Vagina (tissue), 1 donor: ENCODE data around the genes STK32A, HTR4, ADRB2, ABLIM3 and GRPEL2.

DNA sequence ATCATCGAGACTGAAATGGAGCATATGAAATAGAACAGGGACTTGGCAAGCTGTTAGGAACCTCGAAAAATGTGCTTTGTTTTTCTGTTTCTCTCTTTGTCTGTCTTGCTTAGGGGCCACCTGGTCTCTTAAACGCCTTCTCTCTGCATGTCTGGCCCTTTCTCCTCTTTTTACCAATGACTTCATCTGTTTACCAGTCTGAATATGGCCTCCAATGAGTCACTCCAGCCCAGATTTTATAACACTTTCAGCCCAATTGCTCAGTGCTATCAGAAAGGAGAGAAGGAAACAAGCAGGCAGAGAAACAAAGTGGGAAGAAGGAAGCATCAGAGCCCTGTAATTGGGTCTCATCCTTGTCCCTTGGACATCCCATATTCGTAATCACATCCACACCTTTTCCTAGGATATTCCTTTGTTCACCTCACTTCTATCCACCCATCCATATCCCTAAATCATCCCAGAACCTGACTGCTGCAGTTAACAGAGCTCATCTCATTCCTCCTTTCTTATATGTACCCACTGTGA is 151.7 kb upstream of the GPR151 start:
- PRO-cap: bidirectional peak, plus-strand start at position 266 of the sequence, minus-strand start at position 178 of the sequence
- RAMPAGE, long total RNA: no peak

DNA sequence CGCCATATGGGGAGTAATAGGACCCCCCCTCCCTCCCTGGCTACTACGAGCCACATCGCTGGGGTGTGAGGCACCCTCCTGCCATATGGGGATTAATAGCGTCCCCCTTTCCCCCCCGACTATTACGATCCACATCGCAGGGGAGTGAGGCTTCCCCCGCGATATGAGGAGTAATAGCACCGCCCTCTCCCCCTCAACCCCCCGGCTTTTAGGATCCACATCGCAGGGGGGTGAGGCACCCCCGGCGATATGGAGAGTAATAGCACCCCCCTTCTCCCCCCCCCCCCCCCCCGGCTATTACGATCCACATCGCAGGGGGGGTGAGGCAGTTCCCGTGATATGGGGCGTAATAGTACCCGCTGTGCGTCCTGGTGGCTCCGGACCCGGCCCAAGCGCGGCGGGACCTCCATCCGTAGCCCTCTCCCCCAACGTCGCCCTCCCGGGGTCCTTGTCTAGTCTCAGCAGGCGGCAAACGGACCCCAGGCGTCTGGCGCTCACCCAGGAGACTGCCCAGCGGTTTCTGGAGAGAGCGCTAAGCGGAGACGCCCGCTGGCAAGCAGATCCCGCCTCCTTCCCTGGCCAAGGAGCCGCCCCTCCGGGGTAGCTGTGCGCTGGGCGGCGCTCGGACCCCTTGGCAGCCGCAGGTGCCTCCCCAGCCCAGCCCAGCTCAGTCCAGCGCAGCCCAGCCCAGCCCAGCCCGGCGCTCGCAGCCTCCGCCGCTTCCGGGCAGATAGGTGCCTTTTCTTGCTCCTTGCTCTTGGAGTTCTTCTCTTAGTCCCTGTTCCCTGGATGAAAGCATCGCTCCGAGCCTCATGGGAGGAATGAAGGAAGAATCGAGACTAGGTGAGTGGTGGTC is at the start of gene STK32A:
TSS of gene STK32A (plus strand) at position 670 of the 856 bp plus-strand sequence.
- PRO-cap: bidirectional peak, plus-strand start at position 670 of the sequence, minus-strand start at position 574 of the sequence
- RAMPAGE, long total RNA: start-site peak on the plus strand centred at position 661 of the sequence, 127 bp wide, 17 reads

GRCh38 chr5:147235213-147235478 is 320 bp downstream of the STK32A start:
- PRO-cap: no peak
- RAMPAGE, long total RNA: no peak

GRCh38 chr5:147424498-147425202 is 85.2 kb downstream of the DPYSL3 start:
- PRO-cap: no peak
- RAMPAGE, long total RNA: no peak

DNA sequence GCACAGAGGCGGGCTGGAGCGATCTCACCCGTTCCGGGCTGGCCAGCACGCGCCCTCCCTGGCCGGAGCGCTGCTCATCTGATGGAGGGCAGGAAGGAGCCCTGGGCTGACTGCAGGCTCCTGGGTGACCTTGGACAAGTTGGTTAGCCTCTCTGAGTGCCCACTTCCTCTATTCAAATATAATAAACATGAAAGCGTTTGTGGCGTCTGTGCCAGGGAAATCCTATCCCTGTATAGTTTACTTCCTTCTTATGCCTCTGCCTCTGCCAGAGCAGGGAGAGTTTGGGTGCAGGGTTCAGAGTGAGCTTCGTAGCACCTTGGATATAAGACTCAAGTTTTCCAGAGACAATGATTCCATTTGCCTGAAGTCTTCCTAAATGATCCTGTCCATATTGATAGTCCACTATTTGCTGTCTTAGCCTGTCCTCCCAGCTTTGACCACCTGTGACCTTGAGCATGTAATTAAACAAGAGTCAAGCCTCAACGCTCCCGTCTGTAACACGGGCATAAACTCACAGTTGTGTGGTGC is at the start of gene HTR4:
TSS of gene HTR4 (minus strand) at position 80 of the 529 bp plus-strand sequence.
- PRO-cap: no peak
- RAMPAGE, long total RNA: no peak

- PRO-cap: bidirectional peak, plus-strand start at chr5:148826632, minus-strand start at chr5:148826444
- RAMPAGE, long total RNA: start-site peak on the minus strand at chr5:148826408-148826466, 7 reads; start-site peak on the plus strand at chr5:148826609-148826633, 365 reads
Measured at GRCh38 chr5:148825966-148826887, at the start of gene ADRB2. TSS of gene ADRB2 (plus strand) at chr5:148826611.

- PRO-cap: no peak
- RAMPAGE, long total RNA: no peak
Measured at GRCh38 chr5:148843681-148844357, 17.4 kb downstream of the ADRB2 start.

- PRO-cap: no peak
- RAMPAGE, long total RNA: no peak
Measured at GRCh38 chr5:149062244-149062962, 459 bp downstream of the SH3TC2 start.

GRCh38 chr5:149141284-149141997 is at the start of gene ABLIM3:
TSS of gene ABLIM3 (plus strand) at chr5:149141493.
- PRO-cap: unidirectional peak, plus-strand start at chr5:149141493; unidirectional peak, plus-strand start at chr5:149141762
- RAMPAGE, long total RNA: start-site peak on the plus strand at chr5:149141487-149141517, 814 reads; start-site peak on the plus strand at chr5:149141726-149141804, 309 reads

DNA sequence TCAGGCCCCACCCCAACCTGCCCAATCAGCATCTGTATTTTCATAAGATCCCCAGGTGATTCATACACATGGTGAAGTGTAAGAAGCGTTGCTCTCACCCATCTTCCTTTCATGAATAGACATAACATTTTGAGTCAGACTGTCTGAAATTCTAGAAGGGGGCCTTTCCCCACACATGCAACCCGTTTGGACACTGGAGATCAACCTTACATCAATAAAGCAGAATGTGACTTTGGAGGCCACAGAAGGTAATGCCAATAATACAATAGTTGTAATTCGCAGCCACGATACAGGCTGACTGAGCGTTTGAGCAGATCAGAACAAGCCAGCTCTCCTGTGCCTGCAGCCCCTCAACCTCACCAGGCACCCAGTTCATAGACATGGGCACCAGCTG is 9.2 kb upstream of the AFAP1L1 start:
- PRO-cap: no peak
- RAMPAGE, long total RNA: no peak

GRCh38 chr5:149345107-149345776 is at the start of gene GRPEL2:
TSS of gene GRPEL2 (plus strand) at chr5:149345499.
- PRO-cap: bidirectional peak, plus-strand start at chr5:149345524, minus-strand start at chr5:149345341
- RAMPAGE, long total RNA: start-site peak on the plus strand at chr5:149345519-149345527, 98 reads

- PRO-cap: no peak
- RAMPAGE, long total RNA: no peak
Measured at GRCh38 chr5:149358346-149358792, 523 bp downstream of the PCYOX1L start.

DNA sequence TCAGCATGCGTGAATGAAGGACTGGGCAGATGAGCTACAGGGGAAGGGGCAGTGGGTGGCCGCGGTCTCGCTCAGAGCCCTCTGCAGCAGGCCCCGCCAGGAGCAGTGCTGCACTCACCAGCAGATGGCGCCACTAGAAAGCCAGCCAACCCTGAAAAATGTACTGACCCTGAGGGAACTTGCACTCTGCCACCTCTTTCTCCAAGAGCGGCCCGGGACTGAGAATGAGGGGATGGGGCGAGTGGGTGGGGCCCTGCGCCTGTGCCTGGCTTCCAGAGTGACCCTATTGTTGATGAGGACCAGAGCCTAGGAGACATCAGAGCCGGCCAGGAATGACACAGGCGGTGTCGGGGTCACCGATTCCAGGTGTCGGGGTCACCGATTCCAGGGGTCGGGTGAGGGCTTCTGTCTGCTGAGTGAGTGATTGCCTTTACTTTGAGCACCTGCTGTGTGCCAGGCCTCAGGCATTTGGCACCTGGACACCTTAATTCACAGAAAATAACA is 2.9 kb upstream of the IL17B start:
- PRO-cap: no peak
- RAMPAGE, long total RNA: no peak

- PRO-cap: bidirectional peak, plus-strand start at chr5:149383715, minus-strand start at chr5:149383545
- RAMPAGE, long total RNA: no peak
Measured at GRCh38 chr5:149383039-149383864, 4.2 kb upstream of the IL17B start.

DNA sequence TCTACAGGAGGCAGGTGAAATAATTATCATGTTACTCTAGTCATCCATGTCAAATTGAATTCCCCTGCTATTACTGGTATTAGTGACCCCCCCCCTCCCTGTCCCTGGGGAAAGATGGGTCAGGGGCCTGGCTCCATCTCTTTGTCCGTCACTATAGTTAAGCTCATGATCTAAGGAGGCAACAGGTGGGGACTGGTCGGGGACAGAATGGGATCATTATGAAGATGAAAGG is 11.0 kb upstream of the IL17B start:
- PRO-cap: no peak
- RAMPAGE, long total RNA: no peak

- PRO-cap: unidirectional peak, minus-strand start at chr5:149406388; unidirectional peak, minus-strand start at chr5:149406492
- RAMPAGE, long total RNA: no peak
Measured at GRCh38 chr5:149406303-149406537, 27.1 kb upstream of the IL17B start.

DNA sequence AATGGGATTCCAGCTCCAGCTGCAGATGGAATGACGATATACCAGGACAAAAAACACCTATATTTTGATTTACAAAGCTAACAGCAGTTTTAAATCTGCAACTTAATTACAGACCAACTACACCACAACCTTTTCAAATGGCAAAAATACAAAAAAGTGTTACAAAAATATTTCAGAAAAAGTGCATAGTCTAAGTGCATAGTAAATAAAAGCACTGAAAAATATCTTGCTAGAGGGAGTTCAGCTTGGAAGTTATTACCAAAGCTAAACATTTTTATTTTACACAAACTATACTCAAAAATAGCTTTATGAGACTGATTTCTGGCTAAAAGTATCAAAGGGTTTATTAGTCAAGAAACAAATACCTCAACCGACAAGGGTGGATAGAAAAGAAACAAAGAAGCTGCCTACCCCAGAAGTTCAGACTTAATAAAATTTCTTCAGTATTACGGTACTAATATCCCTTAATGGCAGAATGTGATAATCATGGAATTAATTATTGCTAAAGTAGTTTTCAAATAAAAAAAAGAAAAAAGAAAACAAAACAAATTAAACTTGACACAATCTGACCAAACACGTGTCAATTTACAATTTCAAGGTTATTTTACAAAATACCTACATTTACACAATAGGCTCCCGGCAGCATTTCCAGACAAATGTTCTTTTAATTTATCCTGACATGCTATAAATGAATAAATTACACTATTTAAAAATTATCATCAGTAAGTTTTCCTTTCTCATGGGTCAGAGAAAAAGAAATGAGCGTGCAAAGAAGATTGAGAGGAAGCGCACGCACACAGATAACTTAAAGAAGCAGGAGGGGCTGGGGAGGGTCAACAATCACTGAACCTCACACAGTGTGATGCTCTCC is 56.3 kb downstream of the CSNK1A1 start:
- PRO-cap: no peak
- RAMPAGE, long total RNA: no peak

GRCh38 chr5:149533244-149533641 is 18.0 kb downstream of the CSNK1A1 start:
- PRO-cap: no peak
- RAMPAGE, long total RNA: no peak

- PRO-cap: no peak
- RAMPAGE, long total RNA: no peak
Measured at GRCh38 chr5:149543914-149544654, 7.2 kb downstream of the CSNK1A1 start.

DNA sequence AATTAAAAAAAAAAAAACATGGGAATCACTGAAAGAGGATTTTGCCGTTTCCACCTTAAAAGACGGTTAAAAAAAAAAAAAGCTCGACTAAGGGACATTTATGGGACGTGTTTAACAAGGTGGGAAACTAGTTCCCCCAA is 859 bp downstream of the CSNK1A1 start:
- PRO-cap: no peak
- RAMPAGE, long total RNA: no peak